Umbilical cord (tissue), 2 donors: ENCODE measurements around a stretch of chr11.

- RAMPAGE, long total RNA = no peak
These were observed 33.5 kb upstream of the GRIK4 start for GRCh38 chr11:120477812-120478641.

DNA sequence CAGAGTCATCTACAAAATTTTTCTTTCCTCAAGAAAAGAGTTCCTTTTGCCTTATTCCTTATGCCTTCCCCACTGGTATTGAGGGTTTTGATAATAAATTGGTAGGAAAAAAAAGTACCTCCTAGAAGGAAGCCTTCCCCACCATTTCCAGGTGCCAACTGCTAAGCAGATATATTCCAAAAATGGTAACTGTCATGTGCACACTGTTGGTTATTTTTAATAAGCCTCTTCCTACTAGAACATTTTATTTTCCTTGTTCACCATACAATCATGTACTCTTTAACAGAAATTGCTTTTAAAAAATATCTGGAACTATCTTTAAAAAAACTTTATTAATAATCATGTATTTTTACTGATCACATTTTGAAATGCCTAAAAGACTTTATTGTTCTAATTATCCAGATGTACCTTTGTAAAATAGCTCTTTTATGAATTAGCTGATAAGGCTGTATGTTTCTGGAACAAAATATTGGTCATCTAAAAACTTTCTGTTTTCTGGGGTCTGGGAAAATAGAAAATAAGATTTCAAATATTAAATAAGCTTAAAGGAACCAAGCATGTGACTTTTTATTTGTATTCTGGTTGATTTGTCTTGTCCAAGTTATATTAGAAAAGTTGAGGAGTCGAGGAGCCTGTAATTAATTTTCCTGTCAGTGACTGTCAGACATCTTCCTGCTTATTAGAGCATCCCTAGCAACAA, 22.9 kb upstream of the GRIK4 start:
- RAMPAGE, long total RNA = no peak

GRCh38 chr11:120511912-120512398, 407 bp downstream of the GRIK4 start:
- RAMPAGE, long total RNA = no peak

GRCh38 chr11:120601680-120602088, 90.1 kb downstream of the GRIK4 start:
- RAMPAGE, long total RNA = no peak

GRCh38 chr11:120839857-120840107, 184.1 kb upstream of the TBCEL start:
- RAMPAGE, long total RNA = no peak

DNA sequence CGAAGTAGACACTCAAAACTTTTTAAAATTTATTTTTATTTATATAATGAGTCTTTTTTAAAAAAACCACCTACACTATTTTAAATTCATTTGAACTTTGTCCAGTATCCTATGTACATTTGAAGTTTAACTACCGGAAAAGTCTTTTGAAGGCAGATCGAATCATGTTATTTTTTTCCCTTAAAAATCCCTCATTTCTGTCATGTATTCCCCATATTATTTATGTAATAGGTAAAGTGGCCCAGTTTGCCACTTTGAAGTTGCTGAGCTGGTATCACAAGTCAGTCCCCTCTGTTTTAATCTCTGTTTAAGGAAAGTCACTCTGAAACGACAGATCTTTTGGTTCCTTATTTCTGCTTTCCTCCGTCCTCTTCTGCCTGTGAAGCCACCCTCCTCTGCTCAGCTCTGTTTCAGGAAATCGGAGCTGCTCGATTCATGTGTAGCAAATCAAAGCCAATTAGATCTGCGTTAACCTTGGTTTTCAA, 810 bp upstream of the SC5D start:
- RAMPAGE, long total RNA = no peak

GRCh38 chr11:121309294-121310267, 17.0 kb downstream of the SC5D start:
- RAMPAGE, long total RNA = no peak

- RAMPAGE, long total RNA = no peak
These were observed 79.1 kb upstream of the SORL1 start for GRCh38 chr11:121372842-121373497.

GRCh38 chr11:121478702-121479313, 26.7 kb downstream of the SORL1 start:
- RAMPAGE, long total RNA = no peak

GRCh38 chr11:121508452-121508818, 56.3 kb downstream of the SORL1 start:
- RAMPAGE, long total RNA = no peak

DNA sequence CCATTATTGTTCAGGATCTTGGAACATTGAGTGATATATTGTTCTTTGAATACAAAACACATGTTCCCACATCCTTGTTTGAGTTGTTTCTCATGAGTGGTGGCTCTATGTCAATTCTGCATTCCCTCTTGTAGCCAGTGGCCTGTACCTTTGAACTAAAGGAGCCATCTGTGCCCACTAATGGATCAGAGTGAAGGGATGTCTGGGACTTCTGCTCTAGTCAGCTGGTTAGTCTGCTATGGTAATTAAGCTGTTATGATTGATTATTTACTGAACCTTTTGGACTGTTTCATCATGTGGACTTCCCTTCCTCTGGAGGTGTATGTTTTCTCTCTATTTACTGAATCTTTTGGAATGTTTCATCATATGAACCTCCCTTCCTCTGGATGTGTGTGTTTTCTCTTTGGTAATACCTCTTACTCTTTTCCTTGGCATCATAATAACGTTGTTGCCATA, 112.8 kb downstream of the SORL1 start:
- RAMPAGE, long total RNA = no peak

GRCh38 chr11:121589768-121590988, 138.1 kb downstream of the SORL1 start:
- RAMPAGE, long total RNA = no peak

DNA sequence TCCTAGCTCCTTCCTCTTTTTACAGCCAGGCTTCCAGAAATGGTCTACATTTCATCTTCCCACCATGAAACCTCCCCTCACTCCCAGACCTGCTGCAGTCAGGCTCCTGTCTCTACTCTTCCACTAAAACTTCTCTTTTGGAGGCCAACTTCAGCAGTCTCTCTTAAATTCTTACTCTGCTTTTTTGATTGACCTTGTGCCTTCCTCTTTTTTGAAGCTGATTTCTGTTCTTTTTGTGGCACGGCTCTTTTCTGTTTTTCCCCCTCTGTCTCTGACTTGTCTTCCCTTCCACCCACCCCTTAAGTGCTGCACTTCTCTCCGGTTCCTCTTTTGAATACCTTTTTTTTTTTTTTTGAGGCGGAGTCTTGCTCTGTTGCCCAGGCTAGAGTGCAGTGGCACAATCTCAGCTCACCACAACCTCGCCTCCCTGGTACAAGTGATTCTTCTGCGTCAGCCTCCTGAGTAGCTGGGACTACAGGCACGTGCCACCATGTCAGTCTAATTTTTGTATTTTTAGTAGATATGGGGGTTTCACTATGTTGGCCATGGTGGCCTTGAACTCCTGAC, 211.9 kb downstream of the BLID start:
- RAMPAGE, long total RNA = no peak

DNA sequence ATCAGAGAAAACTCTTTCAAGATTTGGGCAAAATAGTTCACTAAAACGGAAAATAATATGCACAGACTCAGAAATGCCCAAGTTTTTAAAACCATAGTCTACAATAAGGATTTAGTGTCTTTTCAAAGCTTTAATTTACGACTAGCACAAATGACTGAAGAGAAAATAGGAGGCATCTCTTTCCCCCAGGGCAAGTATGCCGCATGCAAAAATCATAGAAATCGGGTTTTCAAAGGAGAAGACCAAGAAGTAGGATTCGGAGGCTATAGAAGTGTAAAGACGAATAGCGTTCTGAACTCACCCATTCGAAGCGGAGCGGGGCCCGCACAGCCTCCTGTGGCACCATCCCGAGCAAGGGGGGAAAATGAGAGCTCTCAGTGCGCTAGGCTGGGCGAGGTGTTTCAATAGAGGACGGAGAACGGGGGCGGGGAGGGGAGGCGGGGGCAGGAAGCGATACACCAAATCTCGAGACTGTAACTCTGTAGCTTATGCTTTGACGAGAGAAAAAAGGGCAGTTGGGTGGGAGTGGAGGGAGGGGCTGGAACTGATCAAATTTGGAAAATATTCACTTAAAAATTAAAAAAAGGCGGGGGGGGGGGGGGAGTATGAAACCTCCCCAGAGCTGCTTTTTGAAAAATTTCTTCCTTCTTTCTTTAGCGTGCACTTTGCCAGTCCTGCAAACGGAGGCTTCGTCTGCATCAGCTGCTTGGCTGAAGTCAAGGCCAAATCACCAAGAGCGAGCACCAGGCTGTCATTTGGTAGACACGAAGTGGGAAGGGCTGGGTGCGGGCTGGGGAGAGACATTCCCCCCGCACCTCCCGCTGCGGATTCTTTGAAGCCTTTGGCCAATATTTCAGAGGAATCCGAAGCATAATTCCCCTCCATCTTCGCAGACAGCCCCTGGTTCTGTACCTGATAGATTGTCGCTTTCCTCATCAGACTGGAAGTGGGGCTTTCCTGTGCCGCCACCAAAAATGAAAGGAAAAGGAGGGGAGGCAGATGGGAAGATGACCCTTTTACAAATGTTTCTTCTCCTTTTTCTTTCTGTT, 15.6 kb downstream of the BLID start:
- RAMPAGE, long total RNA = no peak

- RAMPAGE, long total RNA = no peak
These were observed 14.3 kb downstream of the BLID start for GRCh38 chr11:122101419-122102322.

DNA sequence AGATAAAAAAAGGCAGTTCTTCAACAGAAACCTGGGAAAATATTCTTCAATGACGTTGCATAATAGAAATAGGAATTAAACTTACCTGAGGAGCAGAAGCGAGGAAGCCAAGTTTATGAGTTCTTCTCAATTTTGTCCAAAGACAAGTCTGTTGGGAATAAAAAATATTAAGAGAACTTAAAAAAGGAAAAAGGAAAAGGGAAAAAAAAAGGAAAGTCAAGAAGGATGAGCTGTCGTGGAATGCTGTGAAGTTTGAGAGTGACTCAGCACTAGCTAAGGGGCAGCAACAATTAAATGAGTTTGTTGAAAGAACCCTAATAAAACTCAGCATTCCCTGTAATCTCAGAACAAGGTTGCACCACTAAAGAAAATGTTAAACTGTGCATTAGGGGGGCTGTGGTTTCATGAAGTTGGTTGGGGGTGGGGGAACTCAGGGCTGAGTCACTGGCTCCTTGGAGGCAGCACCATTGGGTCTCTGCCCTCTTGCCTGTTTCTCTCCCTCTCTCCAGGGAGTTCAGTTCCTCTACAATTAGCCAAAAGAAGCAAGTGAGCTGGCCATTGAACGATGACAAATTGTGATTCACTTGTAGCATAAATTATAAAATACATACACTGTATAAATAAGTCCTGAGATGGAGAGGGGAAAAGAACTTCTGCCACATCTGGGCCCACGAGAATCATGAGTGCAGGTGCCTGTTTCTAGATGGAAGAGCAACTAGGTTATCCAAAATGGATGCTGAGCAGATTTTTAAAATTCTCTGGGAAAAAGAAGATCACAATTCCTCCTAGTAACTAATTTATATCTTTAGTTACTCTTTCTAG, 64.4 kb upstream of the BLID start:
- RAMPAGE, long total RNA = no peak

DNA sequence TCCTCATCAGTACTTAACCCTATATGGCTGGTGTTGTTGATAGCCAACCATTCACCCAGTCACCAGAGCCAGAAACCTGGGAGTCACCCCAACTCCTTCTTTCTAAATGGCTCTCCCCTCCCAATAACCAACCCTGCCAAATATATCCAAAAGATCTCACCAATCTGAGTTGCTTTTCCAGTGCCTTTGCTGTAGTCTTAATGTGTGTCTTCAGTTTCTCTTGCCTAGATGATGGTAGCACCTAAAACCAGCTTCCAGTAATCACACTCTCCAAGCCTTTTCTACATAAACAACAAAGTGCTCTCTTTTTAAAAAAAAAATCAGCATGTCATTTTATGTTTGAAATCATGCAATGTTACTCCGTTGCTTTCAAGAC, 206.1 kb upstream of the BLID start:
- RAMPAGE, long total RNA = no peak

GRCh38 chr11:122668337-122669172, 13.0 kb downstream of the UBASH3B start:
- RAMPAGE, long total RNA = no peak

- RAMPAGE, long total RNA = no peak
These were observed 41.1 kb downstream of the UBASH3B start for GRCh38 chr11:122696450-122697153.

DNA sequence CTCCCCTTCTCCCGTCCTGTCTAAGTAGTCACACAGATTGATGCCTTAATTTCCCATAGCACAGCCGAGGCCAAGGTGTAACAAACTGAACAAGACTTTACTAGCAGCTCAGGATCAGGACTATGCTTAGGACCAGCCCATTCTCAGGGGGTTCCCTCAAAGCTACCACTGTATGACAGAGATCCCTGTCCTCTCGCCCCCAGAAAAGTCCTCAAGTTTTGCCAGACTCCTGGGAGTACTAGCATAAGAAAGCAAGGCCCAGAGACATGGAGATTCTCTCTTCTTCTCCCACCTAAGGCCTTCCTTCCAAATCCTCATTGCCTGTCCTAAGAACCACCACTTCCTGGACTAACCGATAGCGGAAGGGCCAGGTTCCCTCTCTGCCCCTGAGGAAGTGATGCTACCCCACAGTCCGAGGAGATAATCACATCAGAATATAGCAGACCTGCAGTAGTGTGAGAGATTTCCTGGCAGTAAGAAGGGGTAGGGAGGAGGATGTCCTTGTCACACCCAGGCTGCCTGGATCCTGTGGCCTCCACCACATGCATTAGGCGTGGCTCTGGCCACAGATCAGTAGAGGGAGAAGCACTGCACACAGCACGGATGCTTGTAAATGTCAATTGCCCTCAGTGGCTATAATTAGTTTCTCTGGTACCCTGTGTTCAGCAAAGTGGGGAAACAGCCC, 61.6 kb downstream of the UBASH3B start:
- RAMPAGE, long total RNA = no peak